Foreskin fibroblast (primary cell): ENCODE results near the genes DLK2 and VEGFA.

- RRBS, result no CpG with 5 or more reads among the region's 7 CpGs
Observed at GRCh38 chr6:43093788-43094396, 17.8 kb downstream of the PTK7 start.

- RRBS, result no CpG with 5 or more reads among the region's 8 CpGs
Observed at GRCh38 chr6:43173400-43174144, 2.5 kb downstream of the SRF start.

- RRBS, result no CpG with 5 or more reads among the region's 16 CpGs
Observed at GRCh38 chr6:43181013-43181748, 815 bp upstream of the CUL9 start.

DNA sequence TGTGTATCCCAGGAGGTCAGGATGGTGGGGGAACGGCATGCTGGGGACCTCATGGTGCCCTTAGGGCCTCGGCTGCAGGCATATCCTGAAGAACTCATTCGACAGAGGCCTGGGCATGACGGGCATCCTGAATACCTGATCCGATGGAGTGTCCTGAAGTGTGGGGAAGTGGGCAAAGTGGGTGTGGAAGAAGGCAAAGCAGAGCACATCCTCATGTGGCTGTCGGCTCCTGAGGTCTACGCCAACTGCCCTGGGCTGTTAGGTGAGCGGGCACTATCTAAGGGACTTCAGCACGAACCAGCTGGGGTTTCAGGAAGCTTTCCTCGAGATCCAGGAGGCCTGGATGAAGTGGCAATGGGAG is 2.3 kb downstream of the CUL9 start:
- RRBS, result no CpG with 5 or more reads among the region's 10 CpGs

- RRBS, result no CpG with 5 or more reads among the region's 3 CpGs
Observed at GRCh38 chr6:43187243-43187619, 5.2 kb downstream of the CUL9 start.

DNA sequence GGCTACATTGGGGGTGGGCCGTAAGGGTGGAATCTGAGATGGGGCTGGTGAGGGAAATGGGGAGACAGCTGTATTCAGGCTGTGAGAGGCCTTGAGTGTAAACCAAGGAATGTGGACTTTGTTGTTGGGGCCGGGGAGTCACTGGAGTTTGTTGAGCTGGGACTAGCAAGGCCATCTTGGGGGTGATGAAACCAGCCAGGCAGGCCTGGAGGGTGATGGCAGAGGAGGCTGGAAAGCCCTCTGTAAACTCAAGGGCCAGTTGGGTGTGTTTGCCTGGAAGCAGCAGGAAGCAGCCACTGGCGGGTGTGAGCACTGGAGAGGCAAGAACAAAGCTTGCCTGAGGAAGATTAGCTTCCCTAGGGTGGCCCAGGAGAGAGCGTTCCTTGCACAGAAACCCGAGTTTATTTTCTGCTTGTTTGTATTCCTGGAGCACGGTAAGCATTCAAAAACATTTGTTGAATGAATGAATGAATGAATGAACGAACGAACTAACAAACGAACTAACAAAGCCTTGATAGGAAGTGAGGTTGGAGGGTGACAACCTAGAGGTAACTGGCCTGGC is 18.9 kb downstream of the TTBK1 start:
- RRBS, result no CpG with 5 or more reads among the region's 9 CpGs

- RRBS, result no CpG with 5 or more reads among the region's 4 CpGs
Observed at GRCh38 chr6:43278498-43278998, 19.5 kb upstream of the SLC22A7 start.

GRCh38 chr6:43290913-43291480 is 7.1 kb upstream of the SLC22A7 start:
- RRBS, result no CpG with 5 or more reads among the region's 6 CpGs

- RRBS, result no CpG with 5 or more reads among the region's 4 CpGs
Observed at GRCh38 chr6:43436827-43437494, 9.6 kb downstream of the ABCC10 start.

DNA sequence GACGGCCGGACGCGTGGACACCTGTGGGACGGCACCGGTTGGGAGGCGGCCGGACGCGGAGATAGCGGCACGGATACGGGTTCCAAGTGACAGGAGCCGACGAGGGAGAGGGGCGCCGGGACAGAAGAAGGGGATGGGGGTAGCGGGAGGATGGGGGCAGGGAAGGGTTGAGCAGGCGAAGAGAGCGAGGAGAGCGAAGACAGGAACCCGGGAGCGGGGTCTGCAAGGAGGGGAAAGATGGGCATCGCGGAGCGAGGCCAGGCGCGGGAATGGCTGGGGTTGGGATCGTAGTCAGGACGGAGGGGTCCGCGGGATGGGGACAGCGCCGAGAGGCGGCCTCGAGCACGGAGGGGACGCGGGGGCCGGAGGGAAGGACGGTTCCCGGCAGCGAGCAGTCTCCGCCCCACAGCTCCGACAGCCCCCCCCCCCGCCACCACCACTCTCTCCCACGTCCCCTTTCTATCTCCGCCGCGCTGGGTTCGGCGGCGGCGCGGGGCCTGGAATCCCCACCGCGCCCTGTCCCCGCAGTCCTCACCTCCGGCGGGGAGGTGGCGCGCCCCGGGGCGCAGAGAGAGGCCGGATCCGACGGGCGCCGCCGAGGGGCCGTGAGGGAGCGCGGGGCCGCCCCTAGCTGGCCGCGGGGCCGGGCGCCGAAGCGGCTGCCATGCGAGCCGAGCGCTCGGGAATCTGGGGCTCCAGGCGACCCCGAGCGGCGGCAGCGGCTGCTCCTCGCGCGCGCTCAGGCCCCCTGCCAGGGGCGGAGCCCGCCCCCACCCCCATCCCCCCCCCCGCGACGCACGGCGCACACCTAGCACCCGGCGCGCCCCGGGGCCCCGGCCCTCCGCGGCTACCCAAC is at the start of gene DLK2:
TSS of gene DLK2 (minus strand) at position 689 of the 856 bp plus-strand sequence.
- RRBS, result 4% methylated on average over 28 of the region's 107 CpGs

GRCh38 chr6:43499268-43499715 is 10.9 kb downstream of the LRRC73 start:
- RRBS, result no CpG with 5 or more reads among the region's 4 CpGs

GRCh38 chr6:43511648-43512249 is 1.6 kb upstream of the LRRC73 start:
- RRBS, result no CpG with 5 or more reads among the region's 11 CpGs

- RRBS, result no CpG with 5 or more reads among the region's 9 CpGs
Observed at GRCh38 chr6:43669613-43670460, 17.8 kb downstream of the MRPS18A start.

DNA sequence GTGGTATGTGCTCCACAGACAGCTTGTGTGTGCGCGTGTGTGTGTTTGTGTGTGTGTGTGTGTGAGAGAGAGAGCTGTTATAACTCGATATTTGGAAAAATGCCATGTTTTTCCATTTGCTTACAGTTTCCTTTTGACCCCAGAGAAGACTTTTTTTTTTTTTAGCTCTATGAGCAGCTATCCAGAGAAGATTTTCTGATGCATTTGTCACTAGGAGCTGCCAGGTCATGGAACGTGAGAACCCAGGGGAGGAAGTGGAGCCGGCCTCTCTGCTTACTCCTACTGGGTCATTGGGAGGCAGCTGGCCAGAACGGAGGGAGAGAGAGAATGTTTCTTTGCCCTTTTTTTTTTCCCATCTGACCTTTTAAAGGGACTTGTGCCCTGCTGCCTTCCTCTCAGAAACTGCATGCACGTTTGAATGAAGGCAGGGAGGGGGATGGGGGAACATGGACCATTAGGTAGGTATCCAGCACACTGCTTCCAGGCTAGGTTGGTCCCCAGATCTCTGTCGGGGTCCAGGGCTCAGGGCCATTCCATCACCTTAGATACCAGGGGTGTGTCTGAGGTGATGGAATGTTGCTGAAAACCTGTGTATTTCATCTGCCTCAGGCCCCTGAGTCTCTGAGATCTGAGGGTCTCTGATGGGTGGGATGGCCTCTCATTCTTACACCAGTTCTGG is 11.1 kb upstream of the MRPS18A start:
- RRBS, result no CpG with 5 or more reads among the region's 8 CpGs

GRCh38 chr6:43769067-43769571 is 892 bp upstream of the VEGFA start:
- RRBS, result no CpG with 5 or more reads among the region's 7 CpGs

DNA sequence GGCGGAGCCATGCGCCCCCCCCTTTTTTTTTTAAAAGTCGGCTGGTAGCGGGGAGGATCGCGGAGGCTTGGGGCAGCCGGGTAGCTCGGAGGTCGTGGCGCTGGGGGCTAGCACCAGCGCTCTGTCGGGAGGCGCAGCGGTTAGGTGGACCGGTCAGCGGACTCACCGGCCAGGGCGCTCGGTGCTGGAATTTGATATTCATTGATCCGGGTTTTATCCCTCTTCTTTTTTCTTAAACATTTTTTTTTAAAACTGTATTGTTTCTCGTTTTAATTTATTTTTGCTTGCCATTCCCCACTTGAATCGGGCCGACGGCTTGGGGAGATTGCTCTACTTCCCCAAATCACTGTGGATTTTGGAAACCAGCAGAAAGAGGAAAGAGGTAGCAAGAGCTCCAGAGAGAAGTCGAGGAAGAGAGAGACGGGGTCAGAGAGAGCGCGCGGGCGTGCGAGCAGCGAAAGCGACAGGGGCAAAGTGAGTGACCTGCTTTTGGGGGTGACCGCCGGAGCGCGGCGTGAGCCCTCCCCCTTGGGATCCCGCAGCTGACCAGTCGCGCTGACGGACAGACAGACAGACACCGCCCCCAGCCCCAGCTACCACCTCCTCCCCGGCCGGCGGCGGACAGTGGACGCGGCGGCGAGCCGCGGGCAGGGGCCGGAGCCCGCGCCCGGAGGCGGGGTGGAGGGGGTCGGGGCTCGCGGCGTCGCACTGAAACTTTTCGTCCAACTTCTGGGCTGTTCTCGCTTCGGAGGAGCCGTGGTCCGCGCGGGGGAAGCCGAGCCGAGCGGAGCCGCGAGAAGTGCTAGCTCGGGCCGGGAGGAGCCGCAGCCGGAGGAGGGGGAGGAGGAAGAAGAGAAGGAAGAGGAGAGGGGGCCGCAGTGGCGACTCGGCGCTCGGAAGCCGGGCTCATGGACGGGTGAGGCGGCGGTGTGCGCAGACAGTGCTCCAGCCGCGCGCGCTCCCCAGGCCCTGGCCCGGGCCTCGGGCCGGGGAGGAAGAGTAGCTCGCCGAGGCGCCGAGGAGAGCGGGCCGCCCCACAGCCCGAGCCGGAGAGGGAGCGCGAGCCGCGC is at the start of gene VEGFA:
TSS of gene VEGFA (plus strand) at position 60 of the 1,070 bp plus-strand sequence.
- RRBS, result 1% methylated on average over 53 of the region's 108 CpGs

DNA sequence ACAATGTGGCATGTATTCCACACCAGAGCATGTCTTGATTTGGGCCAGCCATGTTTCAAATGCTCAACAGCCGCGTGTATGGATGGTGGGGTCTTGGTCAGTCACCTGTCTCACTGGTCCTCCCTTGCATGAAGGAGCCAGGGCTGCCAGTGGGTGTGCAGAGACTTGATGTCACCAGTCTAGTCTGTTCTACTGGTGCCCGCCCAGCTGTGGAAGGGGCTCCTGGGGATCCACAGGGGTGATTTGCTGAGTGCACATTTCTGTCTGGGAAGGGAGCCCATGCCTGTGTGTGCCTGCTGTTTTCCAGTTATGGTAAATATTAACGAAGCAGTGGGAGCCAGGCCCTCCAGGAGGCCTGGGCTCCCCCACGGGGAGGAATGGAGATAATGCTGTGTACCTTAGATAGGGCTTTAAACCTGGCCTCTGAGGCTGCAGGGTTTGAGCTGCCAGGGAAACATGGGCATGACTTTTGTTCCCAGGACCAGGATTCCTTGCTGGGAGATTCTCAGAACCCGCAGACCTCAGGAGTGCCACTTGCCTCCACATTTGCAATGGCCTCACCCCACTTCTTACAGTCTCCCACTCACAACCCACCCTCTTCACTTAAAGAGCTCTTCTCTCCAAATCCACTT is 54.0 kb downstream of the VEGFA start:
- RRBS, result no CpG with 5 or more reads among the region's 6 CpGs

- RRBS, result no CpG with 5 or more reads among the region's 2 CpGs
Observed at GRCh38 chr6:43840837-43841068, 70.7 kb downstream of the VEGFA start.

DNA sequence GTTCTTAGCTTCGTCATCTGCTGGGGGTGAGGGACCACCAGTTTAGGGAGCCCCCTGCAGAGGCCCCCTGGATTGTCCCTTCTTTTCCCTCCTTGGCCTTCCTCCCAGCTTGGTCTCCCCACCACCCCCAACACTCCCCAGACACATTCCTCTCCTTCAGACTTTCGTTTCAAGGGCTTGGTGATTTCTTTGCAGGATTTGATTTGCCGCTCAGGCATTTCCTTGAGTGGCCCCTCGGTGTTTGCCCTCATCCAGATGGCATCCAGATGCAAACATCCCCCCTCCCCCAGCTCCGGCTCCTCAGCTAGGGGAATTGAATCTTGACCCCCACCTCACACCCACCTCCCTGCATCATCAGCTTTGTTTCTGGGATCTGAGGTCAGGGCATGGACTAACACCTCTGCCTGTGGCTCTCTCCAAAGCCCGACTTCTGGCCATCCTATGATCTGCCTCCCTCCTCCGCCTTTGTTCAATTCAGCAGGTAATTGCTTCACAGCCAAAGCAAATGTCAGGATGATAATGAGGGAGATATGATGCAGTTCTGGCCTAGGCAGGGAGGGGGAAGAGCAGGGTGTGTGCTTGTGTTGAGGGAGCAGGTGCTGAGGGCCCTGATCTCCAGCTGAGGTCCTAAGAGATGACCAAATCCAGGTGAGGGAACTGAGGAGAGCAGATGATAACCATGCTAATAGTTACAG is 141.5 kb downstream of the VEGFA start:
- RRBS, result no CpG with 5 or more reads among the region's 7 CpGs

- RRBS, result no CpG with 5 or more reads among the region's 28 CpGs
Observed at GRCh38 chr6:43998516-43999379, 128.5 kb downstream of the MRPL14 start.